Metastatic Breast Carcinoma in the Ovary (tissue), 3 donors: ENCODE results near the gene PRCD.

- PRO-cap, 3 experiments, result peak in 1 of 3 experiments; most common plus-strand start chr17:76446659 (in 1); most common minus-strand start chr17:76446574 (in 1)
These were observed 6.1 kb downstream of the UBE2O start for GRCh38 chr17:76446427-76447602.

DNA sequence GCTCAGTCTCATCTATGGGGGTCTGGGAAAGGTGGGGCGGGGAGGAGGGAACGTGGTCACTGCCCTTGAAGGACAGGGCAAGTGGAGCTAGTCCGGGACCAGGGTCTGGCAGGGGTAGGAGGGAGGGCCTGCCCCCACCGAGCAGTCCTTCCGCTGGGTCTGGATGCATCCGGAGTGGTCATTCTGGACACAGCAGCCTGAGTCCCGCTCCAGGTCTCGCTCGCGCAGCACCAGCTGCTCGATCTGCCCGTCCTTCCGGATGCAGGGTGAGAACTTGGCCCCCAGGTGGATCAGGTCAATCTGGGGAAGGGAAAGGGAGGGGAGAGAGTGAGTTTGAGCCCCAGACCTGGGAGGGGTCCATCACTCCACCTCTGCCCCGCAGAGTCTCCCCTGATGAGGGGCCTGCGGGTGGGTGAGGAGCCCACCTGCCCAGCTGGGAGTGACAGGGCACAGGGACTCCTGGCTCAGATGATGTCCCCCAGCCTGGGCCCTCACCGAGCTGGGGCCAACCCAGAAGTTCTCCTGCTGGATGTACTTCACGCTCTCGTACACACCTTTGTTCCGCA is 6.9 kb downstream of the AANAT start:
- PRO-cap, 3 experiments, result no peak in any of the 3 experiments

DNA sequence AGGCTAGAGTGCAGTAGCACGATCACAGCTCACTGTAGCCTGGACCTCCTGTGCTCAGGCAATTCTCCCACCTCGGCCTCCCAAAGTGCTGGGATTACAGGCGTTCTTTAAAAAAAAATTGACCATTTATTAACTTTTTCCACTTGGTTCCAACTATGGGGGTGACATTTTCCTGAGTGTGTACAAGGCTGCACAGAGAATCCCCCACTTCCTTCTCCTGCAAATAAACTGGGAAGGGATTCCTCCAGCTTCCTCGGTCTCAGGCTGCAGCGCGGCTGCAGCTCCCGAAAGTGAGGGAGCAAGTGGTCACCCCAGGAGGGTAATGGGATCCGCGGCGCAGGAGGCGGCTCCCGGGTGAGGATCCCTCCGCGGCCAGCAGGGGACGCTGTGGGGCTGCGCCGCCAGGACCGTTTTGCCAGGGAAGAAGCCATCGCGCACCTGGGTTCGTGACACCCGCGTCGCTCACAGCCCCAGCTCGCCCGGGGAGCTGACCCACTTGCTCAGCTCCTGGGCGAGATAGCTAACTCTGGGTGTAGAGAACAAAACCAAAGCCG is 14.5 kb downstream of the CYGB start:
- PRO-cap, 3 experiments, result peak in 1 of 3 experiments; most common minus-strand start position 292 of the sequence (in 1)

GRCh38 chr17:76539818-76540247 is at the start of gene PRCD:
PRCD (plus strand) TSS chr17:76540044.
- PRO-cap, 3 experiments, result no peak in any of the 3 experiments

GRCh38 chr17:76557318-76558060 is 17.6 kb downstream of the PRCD start:
- PRO-cap, 3 experiments, result peak in 3 of 3 experiments; most common plus-strand start chr17:76557769 (in 3); most common minus-strand start chr17:76557641 (in 2)

DNA sequence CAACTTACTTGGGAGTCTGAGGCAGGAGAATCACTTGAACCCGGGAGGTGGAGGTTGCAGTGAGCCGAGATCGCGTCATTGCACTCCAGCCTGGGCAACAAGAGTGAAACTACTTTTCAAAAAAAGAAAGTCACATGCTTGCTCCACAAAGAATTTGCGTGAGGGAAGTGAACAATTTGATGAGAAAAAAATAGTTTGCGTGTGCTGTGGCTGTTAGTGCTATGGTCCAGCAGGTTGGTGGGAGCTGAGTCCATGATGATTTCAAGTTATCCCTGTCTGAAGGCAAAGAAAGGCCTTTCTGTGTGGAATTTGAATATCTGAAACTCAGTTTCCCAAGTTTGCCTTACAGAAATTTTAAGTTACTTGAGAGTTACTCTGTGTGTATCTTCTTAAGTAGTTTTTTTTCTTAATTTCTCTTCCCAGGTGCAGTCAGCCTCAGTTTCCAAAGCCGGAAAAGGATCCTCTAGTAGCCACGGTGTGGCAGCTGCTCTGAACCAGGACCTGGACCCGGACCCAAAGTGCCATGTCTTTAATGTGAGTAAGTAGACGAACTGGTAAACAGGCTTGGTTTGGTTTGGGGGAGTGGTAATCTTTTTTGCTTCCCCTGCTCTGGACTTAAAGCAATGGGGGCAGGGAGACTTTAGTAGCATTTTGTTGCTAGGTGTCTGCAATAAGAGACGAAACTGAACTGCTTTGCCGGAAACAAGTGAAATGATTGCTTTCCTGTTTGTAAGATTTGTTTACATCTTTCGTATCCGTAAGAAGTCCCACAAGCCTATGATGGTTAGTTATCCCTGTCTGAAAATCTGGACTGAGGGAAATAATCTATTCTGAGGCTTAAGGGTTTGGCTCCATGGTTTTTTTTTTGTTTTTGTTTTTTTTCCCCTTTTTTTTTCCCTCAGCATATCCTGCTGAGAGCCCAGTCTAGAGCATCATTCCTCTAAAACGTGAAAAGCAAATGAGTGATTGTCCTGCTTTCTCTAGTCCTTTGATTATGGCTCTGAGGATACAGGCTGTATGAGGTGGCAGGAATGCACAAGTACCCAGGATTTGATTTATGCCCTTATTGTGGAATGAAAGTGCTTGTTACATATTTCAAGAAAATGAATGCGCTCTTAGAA is 21.4 kb downstream of the PRCD start:
- PRO-cap, 3 experiments, result peak in 2 of 3 experiments; most common plus-strand start position 295 of the sequence (in 2)

DNA sequence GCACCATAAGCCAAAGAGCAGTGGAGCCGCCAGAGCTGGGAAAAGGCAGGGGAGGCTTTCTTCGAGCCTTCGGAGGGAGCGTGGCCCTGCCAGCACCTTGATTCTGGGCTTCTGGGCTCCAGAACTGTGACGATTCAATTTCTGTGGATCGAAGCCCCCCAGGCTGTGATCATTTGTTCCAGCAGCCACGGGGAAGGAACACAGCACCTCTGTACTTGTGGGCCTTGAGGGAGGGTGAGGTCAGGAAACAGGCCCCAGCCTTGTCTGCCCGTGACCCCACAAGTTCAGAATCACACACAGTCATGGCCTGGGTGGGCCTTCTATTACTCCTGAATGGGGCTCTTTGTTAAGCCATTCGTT is 10.2 kb downstream of the ST6GALNAC2 start:
- PRO-cap, 3 experiments, result no peak in any of the 3 experiments

GRCh38 chr17:76678036-76678857 is 32.5 kb downstream of the MXRA7 start:
- PRO-cap, 3 experiments, result no peak in any of the 3 experiments

DNA sequence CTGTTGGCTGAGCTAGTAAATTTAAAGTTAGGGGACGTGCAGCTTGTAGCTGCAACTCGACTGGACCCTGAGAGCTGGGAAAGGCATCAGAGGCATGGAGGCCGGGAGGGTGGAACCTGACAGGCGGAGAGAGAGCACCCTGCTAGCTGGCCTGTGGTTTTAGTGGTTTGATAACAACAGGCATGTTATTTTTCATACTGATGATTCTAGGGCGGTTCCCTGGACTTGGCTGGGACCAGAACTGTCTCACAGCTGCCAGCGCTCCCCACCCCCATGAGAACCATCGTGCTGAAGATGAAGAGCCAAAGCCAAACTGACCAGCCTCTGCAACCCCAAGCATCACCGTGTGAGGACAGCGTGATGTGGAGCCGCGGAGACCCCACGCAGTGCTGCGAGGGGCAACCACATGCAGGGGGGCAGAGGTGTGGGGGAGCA is 28.5 kb downstream of the MXRA7 start:
- PRO-cap, 3 experiments, result no peak in any of the 3 experiments

GRCh38 chr17:76687909-76688818 is 22.6 kb downstream of the MXRA7 start:
- PRO-cap, 3 experiments, result peak in 2 of 3 experiments; most common plus-strand start chr17:76688780 (in 2); most common minus-strand start chr17:76688635 (in 1)

DNA sequence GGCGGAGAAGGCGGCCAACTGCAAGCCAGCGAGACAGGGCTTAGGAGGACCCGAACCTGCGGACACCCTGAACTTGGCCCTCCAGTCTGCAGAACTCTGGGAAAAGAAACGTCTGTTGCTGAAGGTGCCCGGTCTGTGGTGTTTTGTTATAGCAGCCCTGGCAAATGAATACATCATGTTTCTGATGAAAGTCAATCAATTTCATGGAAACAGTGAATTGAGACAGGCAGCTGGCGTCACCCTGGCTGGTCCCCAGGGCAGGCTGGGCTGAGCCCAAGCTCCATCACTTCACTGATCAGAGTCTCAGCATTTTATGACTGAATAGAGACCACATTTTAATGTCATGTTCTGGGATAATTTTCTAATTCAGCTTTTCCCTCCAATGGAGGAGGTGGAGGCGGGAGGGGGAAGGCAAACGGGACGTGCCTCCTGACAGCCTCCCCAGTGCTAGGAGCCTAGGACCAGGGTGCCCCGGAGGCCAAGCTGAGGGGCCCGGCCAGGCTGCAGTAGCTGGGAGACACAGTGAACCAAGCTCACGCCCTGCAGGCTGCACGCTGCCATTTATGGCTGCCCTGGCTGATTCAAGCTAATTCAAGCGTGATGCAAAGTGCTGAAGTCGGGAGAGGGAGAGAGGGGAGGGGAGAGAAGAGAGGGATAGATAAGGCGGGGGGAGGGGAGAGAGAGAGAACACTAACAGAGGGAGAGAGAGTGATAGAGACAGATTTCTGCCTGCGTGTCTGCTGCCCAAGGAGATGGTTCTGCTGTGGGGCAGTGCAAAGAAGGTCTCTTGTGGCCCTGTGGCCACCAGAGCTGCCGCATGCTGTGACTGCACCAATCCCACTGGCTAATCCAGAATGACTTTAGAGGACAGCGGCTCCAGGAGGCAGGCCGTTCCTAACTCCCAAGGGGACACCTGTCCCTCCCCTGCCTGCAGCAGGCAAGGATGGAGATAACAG is 13.2 kb downstream of the MXRA7 start:
- PRO-cap, 3 experiments, result no peak in any of the 3 experiments

DNA sequence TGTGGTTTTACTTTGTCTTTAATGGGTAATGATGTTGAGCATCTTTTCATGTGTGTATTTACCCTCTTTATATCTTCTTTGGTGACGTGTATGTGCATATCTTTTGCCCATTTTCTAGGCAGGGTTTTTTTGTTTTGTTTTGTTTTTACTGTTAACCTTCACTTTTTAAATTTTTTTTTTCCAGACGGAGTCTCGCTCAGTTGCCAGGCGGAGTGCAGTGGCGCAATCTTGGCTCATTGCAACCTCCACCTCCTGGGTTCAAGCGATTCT is 35.5 kb downstream of the MFSD11 start:
- PRO-cap, 3 experiments, result no peak in any of the 3 experiments

DNA sequence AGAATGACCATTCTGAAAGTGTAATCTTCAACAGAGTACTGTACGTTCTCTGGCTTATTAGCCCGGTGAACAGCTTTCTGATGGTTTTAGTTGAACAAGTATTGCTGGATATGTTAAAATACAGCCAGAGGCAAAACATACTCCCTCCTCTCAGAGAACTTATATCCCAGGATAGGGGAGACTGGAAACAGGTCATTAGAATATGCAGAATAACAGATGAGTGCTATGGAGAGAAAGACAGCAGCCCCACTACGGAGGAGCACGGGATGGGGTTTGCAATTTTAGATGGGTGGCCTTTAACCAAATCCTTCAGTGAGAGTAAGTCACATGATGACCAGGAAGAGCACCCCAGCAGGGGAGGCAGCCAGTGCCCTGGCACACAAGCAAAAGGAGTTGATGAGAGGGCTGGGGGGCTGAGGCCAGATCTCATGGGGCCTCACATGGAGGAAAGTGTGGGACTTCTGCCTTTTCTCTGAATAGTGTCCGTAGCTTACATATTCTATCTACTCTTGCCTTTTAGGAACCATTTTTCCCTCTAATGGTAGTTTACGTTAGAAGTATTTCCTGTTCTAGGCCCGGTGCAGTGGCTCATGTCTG is 43.0 kb upstream of the SEC14L1 start:
- PRO-cap, 3 experiments, result peak in 1 of 3 experiments; most common plus-strand start position 386 of the sequence (in 1)

DNA sequence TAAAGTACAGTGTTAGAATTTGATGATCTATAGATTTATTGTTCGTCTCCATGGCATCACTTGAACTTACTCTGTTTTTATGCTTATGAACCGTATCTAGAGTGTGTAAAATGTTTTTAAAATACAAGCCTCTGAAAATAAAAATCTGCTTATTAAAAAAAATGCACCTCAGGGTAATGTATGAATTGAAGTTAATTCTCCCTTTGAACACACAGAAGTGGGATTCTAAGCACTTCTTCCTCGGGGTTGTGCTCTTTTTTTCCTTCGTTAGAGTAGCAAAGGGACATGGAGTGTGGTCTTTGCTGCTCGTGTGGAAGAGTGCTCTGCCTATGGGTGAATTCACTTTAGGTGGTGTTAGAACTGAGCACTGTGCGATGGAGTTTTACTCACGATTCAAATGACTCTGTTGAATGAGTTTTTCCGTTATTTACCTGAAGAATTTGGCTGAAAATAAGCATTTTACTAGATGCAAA is 3.0 kb downstream of the SEC14L1 start:
- PRO-cap, 3 experiments, result no peak in any of the 3 experiments

DNA sequence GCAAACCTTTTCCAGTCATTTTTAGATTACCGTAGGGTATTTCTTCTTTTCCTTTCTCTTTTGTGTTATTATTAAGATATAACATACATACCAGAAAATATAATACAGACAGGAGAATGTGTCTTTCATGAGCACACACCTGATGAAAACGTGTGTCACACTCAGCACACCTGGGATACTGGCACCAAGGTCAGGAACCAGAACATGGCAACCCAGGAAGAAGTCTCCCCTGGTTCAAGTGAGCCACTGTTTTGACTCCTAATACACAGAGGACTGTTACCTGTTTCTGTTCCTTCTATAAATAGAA is 3.4 kb downstream of the SEC14L1 start:
- PRO-cap, 3 experiments, result no peak in any of the 3 experiments

DNA sequence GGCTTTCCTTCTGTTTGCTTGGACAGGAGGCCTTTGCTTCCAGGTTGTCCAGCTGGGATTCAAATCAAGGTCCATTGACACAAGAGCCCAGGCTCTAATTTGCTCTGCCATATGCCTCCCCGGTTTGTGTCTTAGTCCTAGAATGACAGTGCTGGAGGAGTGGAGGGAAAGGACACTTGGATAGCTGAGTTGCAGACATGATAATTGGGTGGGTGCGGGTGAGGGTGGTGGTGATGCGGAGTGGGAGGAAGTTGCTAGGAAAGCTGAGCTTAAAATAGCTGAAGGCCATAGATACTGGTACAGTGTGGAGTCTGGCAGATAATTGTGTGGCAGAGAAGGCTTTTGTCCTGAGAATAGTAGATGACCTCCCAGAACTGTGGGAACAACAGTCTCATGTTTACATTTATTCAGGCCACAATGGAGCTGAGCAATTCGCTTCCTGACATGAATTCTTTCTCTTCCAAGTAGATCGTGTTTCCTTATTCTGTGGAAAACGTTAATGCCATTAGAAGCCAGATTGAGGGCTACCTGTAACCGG is 23.8 kb downstream of the SEC14L1 start:
- PRO-cap, 3 experiments, result no peak in any of the 3 experiments

GRCh38 chr17:77170111-77170421 is 29.3 kb downstream of the SEC14L1 start:
- PRO-cap, 3 experiments, result no peak in any of the 3 experiments

- PRO-cap, 3 experiments, result no peak in any of the 3 experiments
These were observed 65.9 kb upstream of the SEPTIN9 start for GRCh38 chr17:77215139-77216062.

DNA sequence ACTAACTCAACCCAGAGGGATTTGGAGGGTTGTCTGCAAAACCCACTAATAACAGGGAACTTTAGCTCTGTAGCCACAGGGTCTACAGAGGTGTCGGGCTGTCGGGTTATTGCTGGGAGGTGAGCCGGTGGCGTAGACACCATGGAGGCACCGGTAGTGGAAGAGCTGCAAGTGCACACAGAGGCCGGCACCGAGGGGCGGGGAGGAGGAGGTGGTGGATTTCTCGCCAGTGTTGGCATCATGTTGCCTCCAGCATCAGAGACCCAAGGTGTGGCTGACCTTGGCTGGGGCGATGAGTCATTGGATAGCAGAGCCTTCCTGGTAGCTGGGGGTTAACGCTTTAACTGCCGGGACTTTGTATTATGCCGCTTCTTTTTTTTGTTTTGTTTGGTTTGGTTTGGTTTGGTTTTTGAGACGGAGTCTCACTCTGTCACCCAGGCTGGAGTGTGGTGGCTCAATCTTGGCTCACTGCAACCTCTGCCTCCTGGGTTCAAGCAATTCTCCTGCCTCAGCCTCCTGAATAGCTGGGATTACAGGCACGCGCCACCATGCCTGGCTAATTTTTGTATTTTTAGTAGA is 7.5 kb downstream of the SEPTIN9 start:
- PRO-cap, 3 experiments, result peak in 3 of 3 experiments; most common plus-strand start position 295 of the sequence (in 1); most common minus-strand start position 155 of the sequence (in 3)

DNA sequence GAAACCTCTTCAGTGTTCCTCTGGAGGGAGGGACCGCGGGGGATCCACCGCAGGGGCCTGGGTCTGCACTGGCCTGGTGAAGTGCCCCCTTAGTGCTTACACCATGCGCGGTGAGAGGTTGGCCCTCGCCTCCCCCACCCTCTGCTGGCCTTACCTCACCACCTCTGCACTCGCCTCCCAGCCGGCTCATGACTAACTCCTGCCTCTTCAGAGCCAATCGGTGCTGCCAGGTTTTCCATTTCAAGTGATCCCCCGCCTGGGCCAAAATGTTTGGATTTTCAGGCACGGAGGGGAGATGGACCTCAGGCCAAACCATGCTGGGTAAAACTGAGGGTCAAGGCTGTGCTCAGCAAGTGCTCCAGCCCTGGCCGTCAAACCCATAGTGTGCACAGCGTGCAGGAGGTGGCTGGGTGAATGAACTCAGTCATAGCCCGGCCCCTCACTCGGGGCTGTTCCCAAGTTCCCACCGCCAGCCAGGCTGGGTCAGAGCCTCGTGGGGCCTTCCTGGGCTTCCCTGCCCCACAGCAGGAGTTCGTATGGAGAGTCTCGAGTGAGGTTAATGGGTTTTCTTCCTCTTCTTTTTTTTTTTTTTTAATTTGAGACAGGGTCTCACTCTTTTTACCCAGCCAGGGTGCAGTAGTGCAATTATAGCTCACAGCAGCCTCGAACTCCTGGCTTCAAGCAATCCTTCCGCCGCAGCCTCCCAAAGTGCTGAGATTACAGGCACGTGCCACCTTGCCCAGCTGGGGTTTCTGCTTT is 35.0 kb downstream of the SEPTIN9 start:
- PRO-cap, 3 experiments, result no peak in any of the 3 experiments